Liver (tissue), 9 donors: Measurements from ENCODE around the genes B3GALT1 and BBS5.

- PRO-cap, 5 experiments = no peak in any of the 5 experiments
- RAMPAGE, long total RNA, 2 experiments = no peak in any of the 2 experiments
- RRBS = no CpG with 5 or more reads among the region's 5 CpGs
Observed at GRCh38 chr2:162296972-162297359, 21.5 kb downstream of the IFIH1 start.

DNA sequence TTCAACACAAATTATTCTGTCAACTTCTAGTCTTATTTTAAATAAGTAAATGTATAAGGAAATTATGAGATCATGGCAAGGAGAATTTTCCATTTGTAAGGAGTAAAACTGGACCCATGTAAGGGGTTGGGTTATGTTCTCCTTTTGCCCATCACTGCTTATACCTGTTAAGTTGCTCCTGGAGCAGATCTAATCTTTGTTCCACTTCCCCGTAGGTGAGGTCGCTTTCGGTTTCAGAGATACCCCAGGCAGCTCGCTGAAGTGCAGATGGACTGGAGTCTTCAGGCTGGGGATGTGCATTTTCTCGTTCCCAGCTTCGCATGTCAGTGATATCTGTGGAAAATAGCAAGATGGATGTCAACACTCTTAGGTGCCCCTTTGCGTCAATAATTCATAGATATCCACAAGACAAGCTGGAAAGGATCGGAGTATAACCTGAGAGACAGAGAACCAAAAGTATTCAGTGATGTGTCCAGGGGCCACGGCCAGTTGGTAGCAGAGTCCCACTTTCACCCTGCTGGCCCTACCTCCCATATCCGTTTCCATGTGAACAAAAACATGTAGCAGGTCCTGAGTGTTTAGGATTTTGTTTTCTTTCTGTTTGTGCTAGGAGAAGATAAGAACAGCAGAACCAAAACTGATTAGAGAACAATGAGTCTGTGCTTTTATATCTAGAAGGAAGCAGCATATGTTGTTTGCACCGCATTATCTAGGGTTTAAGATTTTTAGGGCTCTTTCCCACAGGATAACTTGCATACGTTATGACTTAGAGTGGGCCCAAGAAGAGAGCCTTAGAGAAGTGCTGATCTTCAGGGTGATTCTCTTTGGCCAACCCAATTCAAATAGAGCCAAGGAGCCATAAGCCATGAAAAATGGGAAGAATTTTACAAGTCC, 36.0 kb downstream of the GCA start:
- PRO-cap, 5 experiments = peak in 3 of 5 experiments; most common minus-strand start position 639 of the sequence (in 2)
- RAMPAGE, long total RNA, 2 experiments = no peak in any of the 2 experiments
- RRBS = no CpG with 5 or more reads among the region's 12 CpGs

- PRO-cap, 5 experiments = peak in 5 of 5 experiments; most common plus-strand start chr2:162732355 (in 1); most common minus-strand start chr2:162732207 (in 5)
- RAMPAGE, long total RNA, 2 experiments = no peak in any of the 2 experiments
- RRBS = no CpG with 5 or more reads among the region's 6 CpGs
Observed at GRCh38 chr2:162732126-162732646, 106.4 kb downstream of the KCNH7 start.

DNA sequence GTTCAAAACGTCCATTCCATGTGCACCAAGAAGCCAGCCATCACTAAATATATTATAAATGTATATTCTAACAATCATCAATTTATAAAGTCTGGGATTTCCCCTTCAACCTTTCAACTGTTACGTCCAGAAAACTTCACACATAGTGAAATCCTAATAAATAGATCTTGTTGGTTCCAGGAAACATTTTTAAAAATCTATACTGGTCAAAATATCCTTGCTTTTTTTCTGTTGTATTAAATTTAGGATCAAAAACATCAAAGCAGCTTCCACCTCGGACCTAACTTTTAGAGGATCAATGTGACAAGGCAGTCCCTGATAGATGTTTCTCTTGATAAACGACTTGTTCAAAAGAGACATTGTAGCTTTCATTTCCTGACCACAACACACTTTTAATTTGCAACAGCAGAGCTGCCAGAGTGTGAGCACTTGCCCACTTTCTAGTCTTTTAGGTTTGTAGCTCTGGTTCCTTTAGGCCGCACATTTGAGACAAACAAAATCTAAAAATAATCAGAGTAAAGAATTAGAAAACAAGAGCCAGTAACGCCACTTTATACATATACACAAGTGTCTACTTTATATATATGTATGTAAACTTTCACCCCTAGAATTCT, 3.2 kb downstream of the FIGN start:
- PRO-cap, 5 experiments = no peak in any of the 5 experiments
- RAMPAGE, long total RNA, 2 experiments = no peak in any of the 2 experiments
- RRBS = no CpG with 5 or more reads among the region's 6 CpGs

DNA sequence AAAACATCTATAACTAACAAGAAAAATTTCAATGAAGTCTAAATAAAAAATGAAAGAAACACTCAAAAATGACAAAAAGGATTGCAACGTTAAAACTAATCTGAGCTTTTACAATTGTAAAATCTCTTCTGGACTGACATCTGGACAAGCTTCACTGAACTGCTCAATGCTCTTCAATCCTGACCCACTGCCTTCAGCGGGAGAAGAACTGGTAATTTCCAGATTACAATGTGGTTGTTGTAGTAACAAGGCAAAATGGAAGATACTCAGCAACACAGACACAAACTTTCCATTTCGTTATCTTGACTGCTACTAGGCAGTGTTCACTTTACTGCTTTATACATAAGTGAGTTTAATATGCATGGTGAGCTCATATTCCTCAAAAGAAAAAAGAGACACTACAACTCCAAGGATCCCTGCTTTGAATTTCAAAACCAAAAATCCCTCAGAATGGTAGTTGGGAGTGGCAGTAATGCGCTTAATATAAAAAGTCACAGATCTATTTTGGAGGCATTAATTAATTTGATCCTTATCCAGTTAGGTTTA, 51.9 kb downstream of the GRB14 start:
- PRO-cap, 5 experiments = no peak in any of the 5 experiments
- RAMPAGE, long total RNA, 2 experiments = no peak in any of the 2 experiments
- RRBS = no CpG with 5 or more reads among the region's 4 CpGs

DNA sequence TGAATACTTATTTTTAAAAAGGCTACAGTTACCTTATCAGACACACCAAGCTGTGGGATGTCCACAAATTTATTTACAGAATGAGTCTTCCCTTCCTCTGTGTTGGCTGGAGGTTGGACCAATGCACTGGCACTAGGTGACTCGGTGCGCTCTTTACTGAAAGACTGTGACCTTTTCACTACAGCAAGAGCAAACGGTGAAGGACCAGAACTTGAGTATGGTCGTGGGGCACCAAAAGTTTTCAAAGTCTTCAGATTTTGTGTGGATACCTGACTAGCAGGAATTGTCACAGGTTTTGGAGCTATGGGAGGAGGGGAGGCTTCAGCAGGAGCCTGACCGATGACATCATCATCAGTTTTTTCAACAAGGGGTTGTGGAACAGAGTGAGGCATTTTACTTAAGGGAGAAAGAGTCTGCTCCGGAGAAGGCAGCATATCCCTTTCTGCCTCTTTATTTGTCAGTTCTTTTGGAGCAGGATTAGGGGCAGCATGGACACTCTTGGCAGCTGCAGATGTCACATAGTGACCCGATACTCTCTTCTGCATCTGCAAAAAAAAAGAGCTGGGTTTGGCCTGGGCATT, 73.0 kb upstream of the GRB14 start:
- PRO-cap, 5 experiments = no peak in any of the 5 experiments
- RAMPAGE, long total RNA, 2 experiments = no peak in any of the 2 experiments
- RRBS = no CpG with 5 or more reads among the region's 7 CpGs

DNA sequence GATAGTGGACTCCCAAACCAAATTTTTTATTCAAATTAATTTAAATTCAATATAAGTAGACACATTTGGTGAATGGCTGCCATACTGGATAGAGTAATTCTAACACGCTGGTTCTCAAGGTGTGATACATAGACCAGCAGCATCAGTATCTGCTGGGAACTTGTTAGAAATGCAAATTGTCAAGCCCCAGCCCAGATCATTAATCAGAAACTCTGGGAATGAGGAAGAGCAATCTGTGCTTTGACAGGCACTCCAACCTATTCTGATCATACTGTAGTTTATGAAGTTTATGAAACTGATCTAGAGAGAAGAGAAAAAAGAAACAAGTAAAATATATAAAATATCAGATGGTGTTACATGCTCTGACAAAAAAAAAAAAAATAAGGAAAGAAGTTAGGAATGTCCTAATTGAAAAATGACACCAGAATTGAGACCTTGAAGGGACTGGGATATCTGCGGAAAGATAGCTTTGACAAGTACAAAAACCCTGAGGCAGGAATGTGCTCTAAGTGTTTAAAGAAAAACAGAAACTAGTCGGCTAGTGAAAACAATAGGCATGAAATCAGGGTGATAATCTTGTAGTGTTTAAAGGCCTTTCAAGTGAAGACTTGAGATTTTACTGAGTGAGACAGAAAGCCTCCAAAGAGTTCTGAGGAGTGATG, 107.6 kb downstream of the COBLL1 start:
- PRO-cap, 5 experiments = no peak in any of the 5 experiments
- RAMPAGE, long total RNA, 2 experiments = no peak in any of the 2 experiments
- RRBS = no CpG with 5 or more reads among the region's 3 CpGs

DNA sequence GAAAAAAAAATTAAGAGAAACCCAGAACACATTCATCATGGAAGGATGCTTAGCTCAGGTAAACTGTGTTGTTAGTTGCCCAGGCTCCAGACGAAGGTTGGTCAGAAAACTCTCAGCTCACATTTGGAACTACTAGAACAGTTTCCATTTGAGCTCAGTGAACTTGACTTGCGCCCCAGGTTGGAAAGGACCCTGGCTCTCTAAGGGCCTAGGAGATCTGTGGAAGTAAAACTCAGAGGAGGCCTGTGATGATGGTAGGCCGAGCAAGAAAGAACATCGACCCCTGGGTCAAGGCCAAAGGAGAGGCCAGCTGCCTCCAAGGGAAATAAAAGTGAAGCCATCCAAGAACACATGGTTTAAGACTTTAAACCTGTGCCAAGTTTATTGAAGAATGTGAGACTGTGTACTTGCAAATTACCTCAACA, 40.5 kb upstream of the COBLL1 start:
- PRO-cap, 5 experiments = no peak in any of the 5 experiments
- RAMPAGE, long total RNA, 2 experiments = no peak in any of the 2 experiments
- RRBS = no CpG with 5 or more reads among the region's 4 CpGs

GRCh38 chr2:164937777-164938165, 17.6 kb downstream of the SLC38A11 start:
- PRO-cap, 5 experiments = peak in 4 of 5 experiments; most common plus-strand start chr2:164938040 (in 1); most common minus-strand start chr2:164937984 (in 3)
- RAMPAGE, long total RNA, 2 experiments = start-site peak on the minus strand in 2 of 2 experiments, at chr2:164937934-164937967 at its widest, 7 to 37 reads per replicate
- RRBS = no CpG with 5 or more reads among the region's 3 CpGs

DNA sequence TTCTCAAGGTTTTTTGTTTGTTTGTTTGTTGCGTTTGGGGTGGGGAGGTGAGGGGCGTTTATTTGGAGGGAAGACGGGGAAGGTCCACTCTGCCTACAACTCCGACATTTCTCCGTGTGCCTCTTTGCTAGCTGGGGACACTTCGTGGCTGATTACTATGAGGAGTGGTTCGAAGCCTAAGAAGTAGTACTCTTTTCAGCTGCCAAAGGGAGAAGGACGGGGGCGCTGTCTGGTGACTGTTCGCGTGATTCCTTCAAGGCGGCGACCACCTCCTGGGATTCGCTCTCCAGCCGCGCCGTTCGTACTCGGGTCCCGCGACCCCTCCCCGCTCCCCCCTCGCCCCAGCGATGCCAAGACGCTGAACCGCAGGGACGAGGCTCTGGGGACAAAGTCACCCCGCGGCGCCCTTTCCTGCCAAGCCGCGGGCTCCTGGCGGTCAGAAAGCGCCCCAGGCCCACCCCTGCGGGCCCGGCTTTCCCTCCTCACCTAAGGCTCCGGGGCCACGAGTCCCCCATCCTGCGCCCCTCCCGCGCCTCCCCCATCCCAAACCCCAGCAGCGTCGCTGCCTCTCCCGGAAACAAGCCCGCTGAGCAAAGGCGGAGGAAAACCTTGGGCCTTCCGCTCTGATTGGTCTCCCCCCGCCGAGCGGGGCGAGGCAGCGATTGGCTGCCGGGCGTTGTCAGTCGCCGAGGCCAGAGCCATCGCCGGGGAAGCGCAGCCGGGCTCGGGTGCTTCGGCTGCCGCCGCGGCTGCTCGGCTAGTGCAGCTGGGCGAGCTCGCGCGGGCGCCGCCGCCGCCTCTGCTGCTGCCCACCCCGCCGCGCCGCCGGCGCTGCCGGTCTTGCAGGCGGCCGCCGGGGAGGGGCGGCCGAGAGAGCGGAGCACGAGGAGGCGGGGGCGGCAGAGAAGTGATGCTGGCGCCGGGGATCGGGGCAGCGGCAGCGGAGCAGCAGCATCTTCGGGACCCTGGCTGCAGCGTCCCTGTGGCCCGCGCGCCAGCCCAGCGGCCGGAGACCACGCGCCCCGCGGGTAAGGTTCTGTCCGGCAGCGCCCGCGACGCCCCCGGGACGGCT, at the start of gene B3GALT1:
B3GALT1 (plus strand) TSS at position 695 of the 1,072 bp plus-strand sequence.
- PRO-cap, 5 experiments = peak in 2 of 5 experiments; most common plus-strand start position 695 of the sequence (in 1); most common minus-strand start position 569 of the sequence (in 1)
- RAMPAGE, long total RNA, 2 experiments = no peak in any of the 2 experiments
- RRBS = 4% methylated on average over 35 of the region's 113 CpGs

GRCh38 chr2:167353768-167354113, 60.9 kb downstream of the B3GALT1 start:
- PRO-cap, 5 experiments = no peak in any of the 5 experiments
- RAMPAGE, long total RNA, 2 experiments = no peak in any of the 2 experiments
- RRBS = no CpG with 5 or more reads among the region's 1 CpG

- PRO-cap, 5 experiments = no peak in any of the 5 experiments
- RAMPAGE, long total RNA, 2 experiments = no peak in any of the 2 experiments
- RRBS = no CpG with 5 or more reads among the region's 4 CpGs
Observed at GRCh38 chr2:167944987-167945466, 302.4 kb downstream of the STK39 start.

- PRO-cap, 5 experiments = no peak in any of the 5 experiments
- RAMPAGE, long total RNA, 2 experiments = no peak in any of the 2 experiments
- RRBS = no CpG with 5 or more reads among the region's 6 CpGs
Observed at GRCh38 chr2:168501499-168502174, 45.6 kb downstream of the CERS6 start.

GRCh38 chr2:168643830-168644477, 158.5 kb upstream of the NOSTRIN start:
- PRO-cap, 5 experiments = no peak in any of the 5 experiments
- RAMPAGE, long total RNA, 2 experiments = no peak in any of the 2 experiments
- RRBS = no CpG with 5 or more reads among the region's 3 CpGs

DNA sequence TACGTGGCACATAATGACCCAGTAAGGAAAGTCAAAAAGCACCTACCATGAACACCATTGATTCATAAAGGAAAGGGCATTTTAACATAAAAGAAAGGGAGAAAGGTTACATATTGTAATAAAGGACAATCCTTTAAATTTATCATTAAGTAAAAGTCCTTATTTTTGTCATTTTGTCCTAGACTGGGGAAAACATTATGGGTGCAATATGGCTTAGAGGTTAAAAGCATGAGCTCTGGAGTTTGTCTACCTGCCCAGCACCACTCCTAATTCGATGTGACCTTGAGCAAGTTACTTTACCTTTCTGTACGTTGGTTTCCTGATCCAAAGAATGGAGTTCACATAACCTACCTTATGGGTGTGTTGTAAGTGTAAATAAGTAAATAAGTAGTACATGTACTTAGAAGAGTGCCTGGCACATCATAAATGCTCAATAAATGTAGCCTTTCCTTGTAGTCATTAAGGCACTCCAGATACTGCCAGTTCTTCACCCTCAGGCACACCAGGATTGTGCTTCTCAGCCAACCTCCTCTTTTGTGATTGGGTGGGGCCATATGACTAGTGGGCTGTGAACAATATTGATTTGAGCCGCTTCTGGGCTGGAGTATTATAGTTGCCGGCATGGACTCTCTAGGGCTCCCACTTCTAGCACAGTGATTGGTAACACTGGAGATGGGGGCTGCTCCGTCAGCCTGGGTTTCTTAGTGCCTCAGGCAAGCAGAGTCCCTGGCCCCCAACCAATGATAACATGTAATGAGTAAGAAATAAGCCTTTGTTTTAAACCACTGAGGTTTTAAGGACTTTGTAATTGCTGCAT, 101.8 kb upstream of the NOSTRIN start:
- PRO-cap, 5 experiments = no peak in any of the 5 experiments
- RAMPAGE, long total RNA, 2 experiments = no peak in any of the 2 experiments
- RRBS = no CpG with 5 or more reads among the region's 6 CpGs

DNA sequence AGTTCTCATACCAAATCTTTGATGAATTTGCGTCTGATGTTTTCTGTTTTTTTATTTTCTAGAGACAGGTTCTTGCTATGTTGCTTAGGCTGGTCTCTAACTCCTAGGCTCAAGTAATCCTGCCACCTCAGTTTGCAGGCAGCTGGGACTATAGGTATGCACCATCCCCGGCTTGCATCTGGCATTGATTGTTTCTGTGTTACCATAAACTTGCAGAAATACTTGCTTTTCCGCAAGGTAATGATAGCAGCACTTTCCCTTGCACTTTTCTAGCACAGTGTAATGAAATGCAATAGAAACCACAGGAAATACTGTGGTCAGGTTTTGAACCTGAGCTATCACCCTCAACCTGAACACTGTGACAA, 38.2 kb downstream of the DHRS9 start:
- PRO-cap, 5 experiments = peak in 1 of 5 experiments; most common minus-strand start position 180 of the sequence (in 1)
- RAMPAGE, long total RNA, 2 experiments = no peak in any of the 2 experiments
- RRBS = no CpG with 5 or more reads among the region's 3 CpGs

DNA sequence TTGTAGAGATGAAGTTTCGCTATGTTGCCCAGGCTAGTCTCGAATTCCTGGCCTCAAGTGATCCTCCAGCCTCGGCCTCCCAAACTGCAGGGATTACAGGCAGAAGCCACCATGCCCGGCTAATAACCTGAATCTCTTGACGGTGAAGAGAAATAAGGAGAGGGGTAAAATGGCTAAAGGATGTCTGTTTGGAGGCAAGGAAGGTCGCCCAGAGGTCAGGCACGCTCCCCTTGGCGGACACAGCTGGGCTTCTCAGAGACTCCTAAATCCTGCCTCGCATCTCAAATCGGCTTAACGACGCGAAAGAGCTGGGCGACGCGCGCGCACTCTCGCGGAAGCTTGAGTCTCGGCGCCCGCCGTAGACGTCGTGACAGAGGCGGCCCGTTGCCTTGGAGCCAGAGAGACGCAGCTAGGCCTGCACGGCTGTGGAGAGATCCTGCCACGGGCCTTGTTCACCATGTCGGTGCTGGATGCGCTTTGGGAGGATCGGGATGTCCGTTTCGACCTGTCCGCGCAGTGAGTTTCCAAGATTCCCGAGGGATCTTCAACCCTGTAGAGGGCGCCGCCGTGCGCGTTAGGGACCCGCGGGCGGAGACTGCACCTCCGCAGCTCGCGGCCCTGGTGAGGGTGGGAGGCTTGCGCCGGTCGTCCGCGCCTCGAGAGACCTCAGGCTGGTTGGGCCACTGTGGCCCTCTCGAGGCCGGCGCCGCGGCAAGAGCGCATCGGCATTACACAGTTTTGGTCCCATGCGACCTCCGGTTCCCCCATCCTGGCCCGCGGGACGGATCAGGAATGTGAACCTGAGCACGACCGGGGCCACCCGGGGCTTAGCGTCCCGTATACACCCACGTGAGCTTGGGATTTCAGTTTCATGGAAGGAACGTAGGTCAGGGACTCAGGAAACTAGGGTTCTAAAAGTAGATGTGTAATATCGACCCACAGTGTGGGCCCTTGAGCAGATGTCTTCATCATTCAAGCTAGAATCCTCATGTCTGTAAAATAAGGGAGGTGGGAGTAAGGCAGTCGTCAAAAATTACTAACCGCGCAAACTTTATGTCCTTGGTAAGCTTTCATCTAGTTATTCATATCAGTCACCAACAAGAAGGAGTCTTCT, at the start of gene BBS5:
BBS5 (plus strand) TSS at position 398 of the 1,114 bp plus-strand sequence.
- PRO-cap, 5 experiments = peak in 3 of 5 experiments; most common plus-strand start position 373 of the sequence (in 1); most common minus-strand start position 264 of the sequence (in 1)
- RAMPAGE, long total RNA, 2 experiments = no peak in any of the 2 experiments
- RRBS = 3% methylated on average over 19 of the region's 79 CpGs

DNA sequence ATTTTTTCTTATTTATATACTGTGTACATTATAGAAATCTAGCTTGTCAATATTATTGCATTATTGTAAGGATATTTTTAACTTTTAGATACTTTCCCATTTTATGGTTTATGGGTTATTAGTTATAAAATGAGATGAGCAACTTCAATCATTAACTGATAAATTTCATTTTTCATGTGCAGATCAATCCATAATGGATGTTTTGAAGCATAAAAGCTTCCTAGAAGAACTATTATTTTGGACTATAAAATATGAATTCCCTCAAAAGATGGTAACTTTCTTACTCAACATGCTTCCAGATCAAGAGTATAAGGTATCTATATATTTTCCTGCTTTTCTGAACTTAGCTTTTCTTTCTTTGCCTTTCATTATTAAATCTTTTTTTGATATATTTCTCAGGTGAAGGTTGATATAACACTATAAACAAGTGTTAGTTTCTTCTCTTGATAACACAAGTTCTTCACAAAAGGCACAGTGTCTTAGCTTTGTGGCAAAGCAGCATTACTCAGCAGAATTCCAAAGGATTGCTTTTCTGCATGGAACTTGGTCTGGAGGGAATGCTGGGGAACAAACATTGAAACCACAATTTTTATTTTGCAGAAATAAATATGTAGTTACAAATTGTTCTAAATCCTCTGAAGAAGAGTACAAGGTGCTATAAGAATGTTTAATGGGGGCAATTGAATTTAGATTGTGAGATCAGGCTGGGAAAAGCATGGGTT, 67.9 kb downstream of the UBR3 start:
- PRO-cap, 5 experiments = no peak in any of the 5 experiments
- RAMPAGE, long total RNA, 2 experiments = no peak in any of the 2 experiments

DNA sequence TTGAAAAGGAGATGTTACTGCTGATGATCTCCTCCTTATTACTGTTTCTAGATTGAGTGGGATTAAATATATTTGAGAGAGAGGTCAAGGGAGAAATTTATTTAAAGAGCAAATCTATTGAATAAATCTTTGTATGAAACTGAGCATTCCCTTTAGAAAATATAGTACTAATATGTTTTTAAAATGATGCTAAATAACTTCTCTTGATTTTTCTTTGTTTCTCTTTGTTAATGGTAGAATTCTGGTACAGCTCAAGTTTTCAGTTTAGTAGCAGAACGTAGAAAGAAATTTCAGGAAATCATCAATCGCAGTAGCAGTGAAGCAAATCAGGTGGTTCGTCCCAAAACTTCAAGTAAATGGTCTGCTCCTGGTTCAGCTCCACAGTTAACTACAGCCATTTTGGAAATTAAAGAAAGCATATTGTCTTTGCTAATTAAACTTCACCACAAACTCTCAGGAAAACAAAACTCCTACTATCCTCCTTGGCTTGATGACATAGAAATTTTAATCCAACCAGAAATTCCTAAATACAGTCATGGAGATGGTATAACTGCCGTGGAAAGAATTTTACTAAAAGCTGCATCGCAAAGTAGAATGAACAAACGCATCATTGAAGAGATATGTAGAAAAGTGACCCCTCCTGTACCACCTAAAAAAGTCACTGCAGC, 122.2 kb downstream of the UBR3 start:
- PRO-cap, 5 experiments = no peak in any of the 5 experiments
- RAMPAGE, long total RNA, 2 experiments = no peak in any of the 2 experiments
- RRBS = no CpG with 5 or more reads among the region's 6 CpGs

- PRO-cap, 5 experiments = no peak in any of the 5 experiments
- RAMPAGE, long total RNA, 2 experiments = no peak in any of the 2 experiments
- RRBS = no CpG with 5 or more reads among the region's 4 CpGs
Observed at GRCh38 chr2:170062779-170063430, 115.0 kb upstream of the MYO3B start.